Osteocyte (in vitro differentiated cells): ENCODE measurements around a stretch of chr7.

GRCh38 chr7:2633819-2634903, 2.4 kb downstream of the TTYH3 start:
- PRO-cap, result no peak

DNA sequence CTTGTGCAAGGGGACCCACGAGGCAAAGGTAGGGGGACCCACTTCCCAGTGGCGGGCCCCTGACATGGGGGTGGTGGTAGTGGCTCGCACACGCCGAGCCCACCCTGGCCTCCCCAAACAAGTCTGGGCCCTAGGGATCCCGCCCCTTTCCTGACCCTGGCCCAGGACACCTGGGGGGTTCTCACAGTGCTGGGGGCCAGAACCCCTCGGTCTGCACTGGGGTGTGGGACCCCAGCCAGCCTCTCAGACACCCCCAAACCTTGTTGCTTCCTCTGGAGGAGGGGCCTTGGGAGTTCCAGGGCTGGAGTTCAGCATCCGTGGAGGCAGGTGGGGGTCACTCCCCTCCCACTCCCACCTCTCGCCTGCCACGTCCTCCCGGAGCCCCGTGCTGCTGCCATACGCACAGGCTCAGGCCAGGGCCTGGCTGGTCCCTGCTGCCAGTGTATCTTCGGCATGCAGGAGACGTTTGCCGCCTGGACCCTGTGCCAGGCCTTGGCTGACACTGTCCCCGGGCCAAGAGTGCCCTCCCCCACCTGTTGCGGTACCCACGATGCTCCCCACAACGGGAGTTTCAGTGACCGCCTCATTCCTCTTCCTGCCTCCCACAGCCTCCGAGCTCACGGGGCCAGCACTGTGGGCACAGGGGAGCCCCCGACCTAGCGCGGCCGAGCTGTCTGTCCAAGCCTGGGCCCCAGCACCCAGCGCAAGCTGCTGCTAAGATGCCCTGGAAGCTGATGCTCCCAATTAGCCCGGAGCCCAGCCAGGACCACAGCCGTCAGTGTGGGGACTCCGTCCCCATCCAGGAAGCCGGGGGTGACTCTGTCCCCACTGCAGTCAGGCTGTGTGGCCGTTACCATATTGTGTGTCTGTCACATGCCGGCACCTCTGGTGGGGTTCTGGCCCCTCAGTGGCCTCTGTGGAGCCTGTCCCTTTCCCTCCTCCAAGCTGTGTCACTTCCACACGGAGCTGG, 7.4 kb downstream of the TTYH3 start:
- PRO-cap, result no peak

DNA sequence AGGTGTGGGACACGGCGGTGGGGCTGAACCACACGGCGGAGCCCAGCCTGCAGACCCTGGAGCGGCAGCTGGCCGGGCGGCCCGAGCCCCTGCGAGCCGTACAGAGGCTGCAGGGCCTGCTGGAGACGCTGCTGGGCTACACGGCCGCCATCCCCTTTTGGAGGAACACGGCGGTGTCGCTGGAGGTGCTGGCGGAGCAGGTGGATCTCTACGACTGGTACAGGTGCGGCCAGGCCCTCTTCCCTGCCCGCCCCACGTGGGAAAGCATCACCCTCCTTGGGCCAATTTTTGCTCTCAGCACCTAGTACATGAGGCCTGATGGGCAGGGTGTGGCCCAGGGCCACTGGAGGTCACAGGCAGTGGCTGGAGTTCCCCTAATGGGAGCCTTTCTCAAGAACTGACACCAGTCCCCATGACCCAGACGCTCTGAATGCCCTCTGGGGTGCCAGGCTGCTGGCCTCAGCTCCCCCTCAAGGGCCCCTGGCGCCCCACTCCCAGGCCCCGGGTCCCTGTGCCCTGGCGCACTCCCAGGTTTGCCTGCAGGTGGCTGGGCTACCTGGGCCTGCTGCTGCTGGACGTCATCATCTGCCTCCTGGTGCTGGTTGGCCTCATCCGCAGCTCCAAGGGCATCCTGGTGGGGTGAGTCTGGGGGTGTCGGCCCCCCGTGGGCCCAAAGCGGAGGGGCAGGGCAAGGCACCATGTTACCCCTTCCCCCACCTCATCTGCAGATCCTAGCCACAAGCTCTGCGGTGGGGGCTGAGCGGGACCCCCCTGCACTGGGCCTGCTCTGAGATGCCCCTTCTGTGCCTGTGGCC, 15.8 kb downstream of the TTYH3 start:
- PRO-cap, result no peak

- PRO-cap, result no peak
Observed at GRCh38 chr7:2670757-2671381, 17.1 kb upstream of the AMZ1 start.

DNA sequence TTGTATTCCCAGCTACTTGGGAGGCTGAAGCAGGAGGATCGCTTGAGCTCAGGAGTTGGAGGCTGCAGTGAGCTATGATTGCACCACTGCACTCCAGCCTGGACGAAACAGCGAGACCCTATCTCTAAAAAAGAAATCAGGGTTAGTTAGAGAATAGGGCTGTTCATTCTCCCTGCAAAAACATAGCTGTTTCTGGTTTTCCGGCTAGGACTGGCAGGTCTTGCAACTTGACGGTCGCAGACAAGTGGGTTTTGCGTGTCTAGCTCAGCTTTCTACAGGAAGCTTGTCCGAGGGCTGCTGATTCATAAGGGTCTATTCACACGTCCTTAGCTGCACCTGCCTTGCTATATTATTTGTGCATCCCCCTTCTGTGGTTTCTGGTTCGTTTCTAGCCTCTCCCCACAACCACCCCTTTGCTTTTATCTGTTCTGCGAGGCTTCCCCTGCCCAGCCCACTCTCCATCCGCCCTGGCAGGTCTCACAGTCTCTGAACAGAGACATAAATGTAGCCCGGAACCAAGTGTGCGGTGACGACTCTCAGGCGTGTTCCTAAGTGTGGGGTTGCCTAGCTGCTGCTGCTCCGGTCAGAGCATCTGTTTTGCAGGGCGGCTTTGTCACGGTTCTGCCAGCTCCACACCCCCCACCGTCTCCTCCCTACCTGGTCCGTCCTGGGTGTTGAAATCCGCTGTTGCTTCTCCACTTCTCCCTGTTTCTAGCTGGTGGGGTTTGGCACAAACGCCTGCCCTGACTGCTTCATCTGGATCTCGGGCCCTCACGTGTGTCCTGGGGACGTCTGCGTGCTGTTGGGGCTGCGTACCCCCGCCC, 10.9 kb downstream of the AMZ1 start:
- PRO-cap, result no peak

DNA sequence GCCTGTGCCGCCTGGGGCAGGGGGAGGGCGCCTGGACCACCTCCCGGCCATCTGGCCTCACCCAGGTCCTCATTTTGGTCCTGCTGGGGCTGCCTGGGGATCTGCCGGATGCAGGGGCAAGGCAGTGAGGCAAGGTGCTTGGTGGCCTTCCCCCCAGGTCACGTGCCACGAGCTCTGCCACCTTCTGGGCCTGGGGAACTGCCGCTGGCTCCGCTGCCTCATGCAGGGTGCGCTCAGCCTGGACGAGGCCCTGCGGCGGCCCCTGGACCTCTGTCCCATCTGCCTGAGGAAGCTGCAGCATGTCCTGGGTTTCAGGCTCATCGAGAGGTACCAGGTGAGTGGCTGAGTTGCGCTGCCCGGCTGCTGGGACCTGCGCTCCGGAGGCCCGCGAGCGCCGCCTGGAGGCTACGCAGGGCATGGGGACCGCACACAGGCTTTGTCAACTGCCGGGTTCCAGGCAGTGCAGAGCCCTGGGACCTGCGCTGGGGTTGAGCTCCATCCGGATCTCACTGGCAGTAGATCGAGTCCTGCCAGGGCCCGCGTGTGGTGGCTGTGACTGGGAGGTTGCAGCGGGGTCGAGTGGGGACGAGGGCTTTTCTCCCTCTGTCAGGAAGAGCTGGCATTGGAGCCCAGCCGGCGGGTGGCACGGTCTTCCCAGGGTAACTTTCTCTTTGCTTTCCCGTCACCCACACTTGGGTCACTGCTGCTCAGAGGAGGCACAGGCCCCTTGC, 21.6 kb downstream of the AMZ1 start:
- PRO-cap, result no peak

- PRO-cap, result no peak
Observed at GRCh38 chr7:2715236-2715589, 27.2 kb downstream of the AMZ1 start.

GRCh38 chr7:2803076-2803520, 41.0 kb downstream of the GNA12 start:
- PRO-cap, result no peak

DNA sequence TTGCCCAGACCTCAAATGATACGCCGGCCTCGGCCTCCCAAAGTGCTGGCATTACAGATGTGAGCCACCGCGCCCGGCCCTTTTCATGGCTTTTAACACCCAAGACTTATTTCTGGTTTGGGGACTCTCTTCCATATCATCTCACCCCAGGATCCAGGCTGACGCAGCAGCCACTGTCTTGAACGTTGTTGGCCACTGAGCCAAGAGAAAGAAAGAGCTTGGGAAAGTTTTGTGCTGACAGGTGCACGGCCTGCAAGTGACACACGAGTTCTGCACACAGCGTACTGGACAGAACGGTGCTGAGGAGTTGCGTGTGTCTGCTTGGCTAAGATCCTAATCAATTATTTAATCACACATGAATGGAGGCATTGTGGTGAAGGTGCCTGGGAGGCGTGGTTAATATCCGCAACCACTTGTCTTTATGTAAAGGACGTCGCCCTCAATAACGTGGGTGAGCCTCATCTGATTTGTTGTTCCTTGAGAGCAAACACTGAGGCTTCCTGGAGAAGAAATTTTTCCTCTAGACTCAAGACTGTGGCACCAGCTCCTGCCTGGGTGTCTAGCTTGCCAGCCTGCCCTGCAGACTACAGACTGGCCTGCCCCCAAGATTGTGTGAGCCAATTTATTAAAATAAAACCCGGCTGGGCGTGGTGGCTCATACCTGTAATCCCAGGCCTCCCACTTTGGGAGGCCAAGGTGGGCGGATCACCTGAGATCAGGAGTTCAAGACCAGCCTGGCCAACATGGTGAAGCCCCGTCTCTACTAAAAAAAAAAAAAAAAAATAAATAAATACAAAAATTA, 16.6 kb upstream of the GNA12 start:
- PRO-cap, result no peak

DNA sequence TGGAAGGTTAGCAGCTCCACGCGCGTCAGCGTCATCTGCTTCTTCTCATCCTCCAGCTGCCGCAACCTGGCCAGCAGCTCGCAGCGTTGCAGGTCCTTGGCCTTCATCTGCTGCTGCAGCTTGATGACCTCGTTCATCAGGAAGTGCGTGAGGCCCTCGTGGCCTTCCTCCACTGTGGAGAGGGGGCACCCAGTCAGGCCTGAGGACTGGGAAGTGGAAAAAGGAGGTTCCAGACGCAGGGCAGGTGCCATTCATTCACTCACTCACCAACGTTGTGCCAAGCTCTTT, 99.4 kb downstream of the CARD11 start:
- PRO-cap, result no peak

DNA sequence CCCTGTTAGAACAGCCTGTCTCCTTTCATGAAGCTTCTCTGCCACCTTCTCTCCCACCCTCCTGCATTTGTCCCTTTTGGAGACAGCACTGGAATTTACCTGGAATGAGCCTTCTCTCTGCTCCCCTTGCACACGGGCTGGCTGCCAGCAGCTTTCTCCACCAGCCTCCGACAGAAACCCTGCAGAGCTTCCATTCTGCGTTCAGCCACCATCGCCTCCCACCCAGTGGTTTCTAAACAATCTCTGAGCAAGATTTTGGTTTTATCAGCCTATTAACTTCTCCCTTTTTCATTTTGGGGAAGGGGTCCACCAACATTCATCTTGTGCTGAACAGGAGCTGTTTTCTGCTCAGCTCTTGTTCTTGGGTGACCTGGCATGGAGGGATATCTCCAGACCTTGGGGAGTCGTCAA, 74.2 kb upstream of the CARD11 start:
- PRO-cap, result no peak

- PRO-cap, result no peak
Observed at GRCh38 chr7:3158228-3158795, 114.6 kb upstream of the CARD11 start.

GRCh38 chr7:3267666-3268487, 33.2 kb upstream of the SDK1 start:
- PRO-cap, result no peak

DNA sequence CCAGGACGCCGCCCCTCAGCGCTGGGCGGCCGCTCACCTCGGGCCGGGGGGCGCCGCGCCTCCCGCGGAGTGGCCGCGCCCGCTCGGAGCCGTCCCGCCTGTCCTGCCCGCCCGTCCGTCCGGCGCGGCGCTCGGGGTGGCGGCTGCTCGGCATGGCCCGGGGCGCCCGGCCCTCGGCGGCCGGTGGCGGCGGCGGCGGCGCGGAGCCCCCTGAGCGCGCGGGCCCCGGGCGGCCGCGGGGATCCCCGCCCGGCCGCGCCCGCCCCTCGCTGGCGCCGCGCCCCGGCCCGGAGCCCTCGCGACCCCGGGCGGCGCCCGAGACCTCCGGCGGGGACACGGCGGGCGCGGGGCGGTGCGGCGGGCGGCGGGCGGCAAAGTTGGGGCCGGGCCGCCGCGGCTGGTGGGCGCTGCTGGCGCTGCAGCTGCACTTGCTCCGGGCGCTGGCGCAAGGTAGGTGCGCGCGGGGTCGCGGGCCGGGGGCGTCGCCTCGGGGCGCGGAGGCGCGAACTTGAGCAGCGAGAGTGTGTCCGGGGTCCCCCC, 453 bp downstream of the SDK1 start:
- PRO-cap, result no peak

DNA sequence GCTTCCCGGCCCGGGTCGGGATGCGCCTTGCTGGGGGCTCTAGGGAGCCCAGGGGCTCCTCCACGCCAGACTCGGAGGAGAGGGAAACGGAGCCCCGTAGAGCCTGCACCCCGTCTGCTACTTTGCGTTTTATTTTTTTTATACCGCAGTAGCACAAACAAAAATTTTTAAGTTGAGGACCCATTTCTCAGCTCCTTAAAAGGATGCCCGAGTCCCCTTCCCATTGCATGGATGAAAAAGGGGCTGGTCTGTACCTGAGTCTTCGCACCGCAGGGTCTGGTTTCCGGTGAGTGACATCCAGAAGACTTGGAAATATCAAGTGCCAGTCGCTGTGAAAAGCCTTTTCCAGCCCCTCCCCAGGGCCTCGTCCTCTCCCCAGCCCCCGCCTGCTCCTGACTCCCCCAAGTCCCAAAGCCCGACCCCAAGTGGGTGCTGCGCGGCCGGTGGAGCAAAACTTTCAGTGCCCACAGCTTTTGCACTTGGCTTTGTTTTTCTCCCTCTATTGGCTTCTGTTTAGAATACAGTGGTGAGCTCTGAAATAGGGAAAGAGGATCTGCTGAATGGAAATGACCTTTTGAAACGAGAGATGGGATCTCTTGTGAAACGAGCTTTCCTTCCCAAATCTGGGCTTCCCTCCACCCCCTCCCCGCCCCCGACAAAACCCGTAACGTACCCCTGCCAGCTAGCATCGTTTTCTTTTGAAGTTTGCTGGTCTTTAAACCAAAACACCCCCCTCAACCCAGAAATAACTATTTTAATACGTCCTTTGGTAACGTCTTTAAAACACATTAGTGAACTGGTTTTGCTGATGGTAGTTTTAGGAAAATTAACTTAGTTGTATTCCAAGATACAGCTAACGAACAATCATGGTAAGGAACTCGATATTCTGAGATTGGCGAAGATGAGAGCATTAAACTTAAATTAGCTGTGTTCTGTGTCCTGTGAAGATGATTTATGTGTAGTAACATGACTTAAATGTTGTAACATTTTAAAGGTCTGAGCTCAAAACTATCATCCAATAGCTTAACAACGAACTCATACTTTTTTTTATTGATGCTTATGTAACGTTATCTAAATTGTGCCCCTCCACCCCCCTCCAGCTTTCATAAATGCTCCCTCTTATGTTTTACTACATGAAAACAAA, 1.3 kb downstream of the SDK1 start:
- PRO-cap, result no peak

DNA sequence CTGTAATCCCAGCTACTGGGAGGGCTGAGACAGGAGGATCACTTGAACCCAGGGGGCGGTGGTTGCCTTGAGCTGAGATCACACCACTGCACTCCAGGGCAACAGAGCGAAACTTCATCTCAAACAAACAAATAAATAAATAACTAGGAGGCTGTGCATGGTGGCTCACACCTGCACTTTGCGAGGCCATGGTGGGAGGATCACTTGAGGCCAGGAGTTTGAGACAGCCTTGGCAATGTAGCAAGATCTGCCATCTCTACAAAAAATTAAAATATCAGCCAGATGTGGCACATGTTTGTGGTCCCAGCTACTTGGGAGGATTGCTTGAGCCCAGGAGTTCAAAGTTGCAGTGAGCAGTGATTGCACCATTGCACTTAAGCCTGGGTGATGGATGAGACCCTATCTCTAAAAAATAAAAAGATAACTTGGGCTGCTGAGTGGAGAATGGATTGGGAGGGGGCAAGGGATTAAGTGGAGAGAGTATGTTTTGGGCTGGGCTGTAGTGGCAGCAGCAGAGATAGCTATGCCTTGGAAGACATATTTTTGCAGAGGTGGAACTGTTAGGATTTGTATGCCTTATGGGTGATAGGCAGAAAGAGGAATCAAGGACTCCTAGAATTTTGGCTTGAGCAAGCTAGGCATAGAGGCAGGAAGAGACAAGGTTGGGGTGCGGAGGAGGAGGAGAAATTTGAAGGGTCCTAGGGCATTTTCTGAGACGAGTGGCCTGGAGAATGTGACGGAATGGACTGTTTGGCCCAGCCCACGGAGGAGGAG, 112.7 kb downstream of the SDK1 start:
- PRO-cap, result no peak

DNA sequence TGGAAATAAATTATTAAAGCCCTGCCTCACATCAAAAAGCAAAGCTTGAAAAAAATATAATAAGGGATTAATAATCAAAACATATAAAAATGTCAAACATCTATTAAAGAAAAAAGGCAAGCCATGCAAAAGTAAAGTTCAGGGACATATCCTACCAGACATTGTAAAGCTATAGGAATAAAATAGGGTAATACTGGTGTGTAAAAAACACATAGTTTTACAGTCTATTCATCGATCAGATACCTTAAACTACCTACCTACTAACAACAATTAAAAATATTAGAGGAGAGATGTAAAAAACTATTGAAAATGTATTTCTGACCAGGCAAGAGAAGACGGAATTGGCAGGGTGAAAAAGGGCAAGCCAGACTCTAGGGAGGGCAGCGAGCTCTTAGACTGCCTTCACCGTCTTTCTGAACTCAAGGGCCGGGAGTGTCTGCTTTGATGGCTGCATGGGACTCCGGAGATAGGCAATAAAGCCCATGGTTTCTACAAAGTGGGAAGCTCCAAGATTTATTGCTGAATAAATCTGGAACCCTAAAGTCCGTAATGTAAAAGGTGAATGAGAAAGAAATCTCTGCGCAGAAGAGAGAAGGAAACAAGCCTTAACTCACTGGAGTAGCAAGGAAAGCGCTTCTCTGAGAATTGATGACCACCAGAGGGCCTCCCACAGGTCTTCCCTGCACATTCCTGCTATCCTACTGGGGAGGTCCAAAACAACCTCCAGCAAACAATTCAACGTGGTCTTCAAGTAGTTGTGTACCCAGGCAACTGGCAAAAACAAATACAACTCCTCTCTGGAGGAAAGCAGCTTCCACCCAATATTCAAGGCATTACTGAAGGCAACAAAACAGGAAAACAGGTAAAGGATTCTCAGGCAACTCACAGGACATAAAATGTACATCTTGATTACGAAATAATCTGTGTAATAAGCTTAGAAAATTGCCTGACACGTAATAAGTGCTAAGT, 181.2 kb downstream of the SDK1 start:
- PRO-cap, result no peak

- PRO-cap, result no peak
Observed at GRCh38 chr7:3742164-3742484, 441.1 kb downstream of the SDK1 start.

DNA sequence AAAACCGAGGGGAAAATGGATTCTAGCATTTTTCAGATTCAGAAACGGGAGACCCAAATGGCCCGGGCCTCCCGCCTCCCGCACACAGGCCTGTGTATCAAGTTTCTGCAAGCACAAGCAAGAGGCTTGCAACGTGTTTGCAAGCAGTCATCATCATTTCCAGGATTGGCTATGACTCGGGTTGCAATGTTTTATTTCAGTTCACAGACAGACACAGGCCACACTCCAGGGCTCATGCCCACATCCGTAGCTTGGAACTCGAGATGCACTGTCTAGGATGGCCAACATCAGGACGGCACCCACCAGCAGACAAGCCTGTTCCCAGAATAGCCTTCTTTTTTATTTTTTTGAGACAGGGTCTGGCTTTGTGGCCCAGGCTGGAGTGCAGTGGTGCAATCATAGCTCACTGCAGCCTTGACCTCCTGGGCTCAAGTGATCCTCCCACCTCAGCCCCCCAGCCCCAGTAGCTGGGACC, 68.2 kb upstream of the FOXK1 start:
- PRO-cap, result no peak

DNA sequence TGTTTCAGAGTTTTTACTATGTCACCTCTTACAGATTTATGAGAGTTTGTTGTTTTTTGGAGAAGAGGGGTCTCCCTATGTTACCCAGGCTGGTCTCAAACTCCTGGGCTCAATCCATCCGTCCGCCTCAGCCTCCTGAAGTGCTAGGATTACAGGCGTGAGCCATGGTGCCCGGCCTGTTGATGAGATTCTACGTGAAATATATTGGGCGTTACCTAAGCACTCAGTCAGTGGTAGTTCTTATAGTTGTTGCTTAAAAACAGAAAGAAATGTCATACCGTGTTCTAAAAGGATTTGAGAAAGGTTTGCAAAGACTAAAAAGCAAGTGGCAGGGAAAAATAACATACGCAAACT, 39.5 kb upstream of the FOXK1 start:
- PRO-cap, result no peak